A172 (cell line): Measurements from ENCODE around the gene IGF2BP2.

- RAMPAGE, long total RNA, result no peak
These were observed 5.8 kb upstream of the TMEM41A start for GRCh38 chr3:185504558-185505046.

DNA sequence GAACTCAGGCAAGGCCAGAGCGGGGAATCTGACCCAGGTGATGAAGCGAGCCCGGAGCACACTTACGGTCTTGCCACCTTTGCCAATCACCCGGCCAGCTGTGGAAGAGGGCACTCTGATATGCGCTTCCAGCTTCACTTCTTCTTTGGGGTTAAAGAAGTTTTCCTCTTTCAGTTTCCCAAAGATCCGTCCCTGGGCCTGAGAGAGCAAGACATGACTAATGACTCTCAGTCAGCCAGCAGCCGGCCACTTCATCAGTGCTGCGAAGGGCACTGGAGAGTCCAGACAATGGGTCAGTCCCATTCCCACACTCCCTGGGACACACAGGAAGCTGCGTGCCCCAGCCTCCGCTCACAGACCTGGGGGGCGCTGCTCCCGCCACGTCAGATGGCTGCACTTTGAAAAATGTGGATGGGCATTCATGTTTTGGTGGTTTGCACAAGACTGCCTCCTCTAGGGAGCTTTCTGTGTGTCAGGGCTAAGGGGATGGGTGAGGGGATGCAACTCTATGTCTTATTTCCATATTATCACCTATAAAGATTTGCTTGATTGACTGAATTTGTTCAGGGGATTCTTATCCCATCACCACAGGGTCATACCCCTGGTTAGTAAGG lies 63.3 kb downstream of the SENP2 start:
- RAMPAGE, long total RNA, result no peak

DNA sequence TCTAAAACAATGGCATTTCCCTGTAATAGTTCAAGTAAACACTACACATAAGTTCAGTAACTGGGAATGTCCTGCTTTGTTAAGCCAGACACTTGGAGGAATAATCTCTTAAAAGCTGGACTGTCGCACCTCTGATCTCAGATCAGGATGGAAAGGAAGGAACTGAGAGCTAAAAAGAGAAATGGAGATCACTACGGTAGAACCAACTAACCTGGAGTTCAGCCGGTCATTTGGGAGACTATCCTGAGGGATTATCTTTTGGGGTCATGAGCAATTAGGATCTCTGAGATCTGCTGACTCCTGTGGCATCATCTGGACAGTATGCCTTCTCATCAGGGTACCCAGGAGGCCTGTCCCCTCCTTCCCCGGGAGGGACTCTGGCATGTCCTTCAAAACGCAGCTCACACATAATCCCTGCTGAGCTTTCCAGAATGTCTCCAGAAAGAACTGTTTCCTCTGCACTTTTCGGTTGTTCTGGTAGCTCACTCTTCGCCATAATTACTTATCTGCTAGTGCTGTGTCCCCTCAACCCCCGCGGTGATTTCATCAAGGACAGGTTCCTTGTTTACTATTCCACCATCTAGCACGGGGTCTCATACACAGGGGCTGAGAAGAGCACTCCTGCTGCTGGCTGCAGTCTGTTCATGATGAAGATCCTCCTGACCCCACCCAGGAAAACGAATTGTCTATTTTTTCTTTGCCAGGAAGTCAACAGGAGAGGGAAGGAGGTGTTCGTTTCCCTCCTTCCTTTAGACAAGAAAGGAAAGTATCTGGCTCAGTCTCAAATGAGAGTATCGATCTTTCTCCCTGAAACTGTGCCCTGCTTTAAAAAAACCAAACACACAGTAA lies 115.7 kb downstream of the SENP2 start:
- RAMPAGE, long total RNA, result no peak

DNA sequence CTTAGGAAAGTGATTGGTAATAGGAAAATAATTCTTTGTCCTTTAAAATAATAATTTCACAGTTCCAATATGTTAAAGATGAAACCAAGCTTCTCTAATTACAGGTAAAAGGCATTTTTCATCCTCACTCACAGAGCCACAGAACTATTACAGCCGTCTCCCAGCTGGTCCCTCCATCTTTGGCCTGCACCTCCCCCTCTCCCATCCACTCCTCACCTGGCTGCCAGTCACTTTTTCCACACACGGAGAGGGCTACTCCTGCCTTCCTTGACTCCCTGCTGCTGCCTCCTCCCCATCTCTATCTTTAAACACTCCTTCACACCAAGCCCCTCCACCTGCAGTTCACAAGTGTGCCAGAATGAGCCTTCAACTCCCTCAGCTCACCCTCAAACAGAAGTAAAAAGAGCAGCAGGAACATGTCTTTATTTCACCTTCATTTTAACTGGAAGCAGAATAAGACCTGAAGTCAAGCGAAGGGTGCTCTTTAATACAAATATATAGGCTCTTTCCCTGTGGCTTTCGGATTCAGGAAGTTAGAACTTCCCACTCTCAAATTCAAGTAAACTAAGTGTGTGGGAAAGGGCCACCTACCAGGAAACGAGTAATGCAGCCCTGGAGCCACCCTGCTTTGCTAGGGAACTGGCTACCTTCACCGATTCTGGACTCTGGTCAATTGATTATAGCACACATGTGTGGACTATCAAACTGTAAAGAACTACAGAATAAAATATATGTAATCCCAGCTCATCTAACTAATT lies 116.5 kb downstream of the SENP2 start:
- RAMPAGE, long total RNA, result no peak

- RAMPAGE, long total RNA, result no peak
These were observed 32.1 kb downstream of the IGF2BP2 start for GRCh38 chr3:185792530-185793308.

GRCh38 chr3:185824217-185825083 lies at the start of gene IGF2BP2:
IGF2BP2 (minus strand) TSS chr3:185825042.
- RAMPAGE, long total RNA, result no peak

- RAMPAGE, long total RNA, result no peak
These were observed 12.0 kb downstream of the TRA2B start for GRCh38 chr3:185925610-185926329.

DNA sequence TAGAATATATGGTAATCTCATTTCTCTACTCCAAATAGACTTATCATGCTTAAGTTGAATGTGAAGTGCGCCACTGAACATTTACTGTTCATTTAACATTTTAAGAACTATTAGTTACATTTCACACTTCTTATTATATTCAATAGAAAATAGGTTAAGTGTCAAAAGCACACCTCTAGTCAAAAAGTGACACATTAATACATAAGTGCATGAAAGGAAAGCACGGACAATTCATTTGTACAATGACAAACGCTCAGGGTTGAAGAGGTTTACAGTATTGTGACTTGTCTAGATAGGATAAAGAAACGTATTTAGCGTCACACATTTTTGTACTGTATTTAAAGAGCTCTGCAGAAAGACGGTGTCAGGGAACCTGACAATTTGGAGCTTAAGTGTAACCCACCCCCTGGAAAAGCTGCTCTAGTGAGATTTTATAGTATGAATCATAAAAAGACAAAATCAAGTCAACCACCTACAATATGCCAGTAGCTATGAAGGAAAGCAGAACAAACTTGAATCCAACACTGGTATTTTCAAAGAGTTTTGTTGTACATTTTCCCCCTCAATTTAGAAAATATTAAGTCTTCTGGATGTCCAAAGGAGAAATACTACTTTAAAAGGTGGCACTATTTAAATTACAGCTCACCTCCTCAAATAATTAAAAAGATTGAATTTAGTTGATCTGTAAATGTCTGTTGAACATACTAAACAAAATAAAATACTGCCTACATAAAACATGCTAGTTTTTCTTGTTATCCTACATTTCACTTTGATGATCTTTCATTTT lies 5.6 kb downstream of the TRA2B start:
- RAMPAGE, long total RNA, result no peak

DNA sequence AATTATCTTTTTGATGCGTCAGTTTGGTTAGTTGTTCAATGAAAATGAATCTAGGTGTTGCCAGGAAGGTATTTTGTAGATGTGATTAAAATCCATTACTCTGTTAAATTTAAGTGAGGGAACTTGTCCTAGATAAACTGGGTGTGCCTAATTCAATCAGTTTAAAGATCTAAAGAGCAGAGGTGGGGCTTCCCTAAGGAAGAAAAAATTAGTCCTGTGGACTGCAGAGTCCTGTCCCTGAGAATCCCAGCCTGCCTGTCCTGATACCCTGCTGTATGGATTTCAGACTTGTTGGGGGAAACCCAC lies 13.1 kb upstream of the TRA2B start:
- RAMPAGE, long total RNA, result no peak

- RAMPAGE, long total RNA, result no peak
These were observed 1.3 kb downstream of the DGKG start for GRCh38 chr3:186360714-186361228.

GRCh38 chr3:186427490-186428076 lies 65.5 kb upstream of the DGKG start:
- RAMPAGE, long total RNA, result no peak

GRCh38 chr3:186493522-186494309 lies 50.5 kb downstream of the CRYGS start:
- RAMPAGE, long total RNA, result no peak

GRCh38 chr3:186619870-186620490 lies 7.1 kb downstream of the AHSG start:
- RAMPAGE, long total RNA, result no peak

DNA sequence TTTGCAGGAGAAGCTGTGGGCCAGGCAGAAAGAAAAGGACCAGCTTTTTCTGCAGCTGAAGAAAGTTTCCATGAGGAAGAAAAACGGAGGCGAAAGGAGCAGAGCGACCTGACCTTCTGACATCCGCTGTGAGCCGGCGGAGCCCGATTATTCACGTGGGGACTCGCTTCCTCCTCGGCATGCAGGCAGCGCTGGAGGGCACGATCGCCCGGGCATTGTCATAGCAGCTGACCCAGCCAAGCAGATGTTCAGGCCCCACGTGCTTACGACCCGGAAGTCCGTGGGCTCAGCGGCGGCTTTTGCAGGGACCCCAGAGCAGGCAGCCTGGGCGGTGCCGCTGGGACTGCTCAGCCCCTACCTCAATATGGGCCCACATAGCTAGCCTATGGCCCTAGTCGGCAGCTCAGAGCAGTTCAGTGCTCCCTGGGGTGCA lies 10.6 kb upstream of the EIF4A2 start:
- RAMPAGE, long total RNA, result no peak

GRCh38 chr3:186908786-186909543 lies 21.4 kb upstream of the ST6GAL1 start:
- RAMPAGE, long total RNA, result no peak

DNA sequence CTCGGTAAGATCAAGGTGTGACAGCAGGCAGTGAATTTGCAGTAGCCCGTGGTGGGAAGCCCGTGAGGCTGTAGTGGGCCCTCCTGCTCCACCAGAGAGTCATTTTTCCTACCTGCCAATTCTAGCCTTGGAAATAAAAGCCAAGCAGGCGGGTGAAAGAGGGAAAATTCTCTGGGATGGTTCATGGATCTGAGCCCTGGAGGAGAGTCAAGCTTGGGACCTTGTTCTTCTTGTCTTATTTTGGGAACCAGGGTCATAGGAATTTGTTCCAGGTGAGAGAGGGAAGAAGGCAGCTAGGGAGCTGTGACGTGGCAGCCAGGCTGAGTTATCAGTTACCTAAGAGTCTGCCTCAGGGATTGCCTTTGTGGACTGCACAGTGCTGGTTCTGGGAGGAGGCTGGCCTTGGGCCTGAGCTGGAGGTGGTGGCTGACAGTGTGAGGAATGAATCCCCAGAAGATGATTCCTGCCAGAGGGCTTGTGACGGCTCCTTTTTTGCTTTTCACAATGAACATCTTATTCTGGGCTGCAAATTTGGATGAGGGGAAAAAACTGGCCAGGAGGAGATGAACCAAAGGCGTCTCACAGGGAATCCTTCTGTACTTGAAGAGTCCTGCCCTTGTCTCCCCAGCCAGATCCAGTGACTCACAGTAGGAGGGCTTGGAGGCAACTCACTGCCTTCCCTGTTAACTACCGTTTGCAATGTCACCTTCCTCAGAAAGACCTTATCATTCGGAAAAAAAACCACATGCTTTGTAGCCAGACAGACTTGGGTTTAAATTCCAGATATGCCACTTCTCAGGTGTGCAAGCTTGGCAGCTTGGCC lies 18.9 kb downstream of the ST6GAL1 start:
- RAMPAGE, long total RNA, result no peak

GRCh38 chr3:187100892-187101557 lies 38.3 kb downstream of the RPL39L start:
- RAMPAGE, long total RNA, result no peak

- RAMPAGE, long total RNA, result no peak
These were observed 27.5 kb downstream of the MASP1 start for GRCh38 chr3:187263903-187264503.

- RAMPAGE, long total RNA, result no peak
These were observed 26.1 kb downstream of the MASP1 start for GRCh38 chr3:187265488-187265874.

DNA sequence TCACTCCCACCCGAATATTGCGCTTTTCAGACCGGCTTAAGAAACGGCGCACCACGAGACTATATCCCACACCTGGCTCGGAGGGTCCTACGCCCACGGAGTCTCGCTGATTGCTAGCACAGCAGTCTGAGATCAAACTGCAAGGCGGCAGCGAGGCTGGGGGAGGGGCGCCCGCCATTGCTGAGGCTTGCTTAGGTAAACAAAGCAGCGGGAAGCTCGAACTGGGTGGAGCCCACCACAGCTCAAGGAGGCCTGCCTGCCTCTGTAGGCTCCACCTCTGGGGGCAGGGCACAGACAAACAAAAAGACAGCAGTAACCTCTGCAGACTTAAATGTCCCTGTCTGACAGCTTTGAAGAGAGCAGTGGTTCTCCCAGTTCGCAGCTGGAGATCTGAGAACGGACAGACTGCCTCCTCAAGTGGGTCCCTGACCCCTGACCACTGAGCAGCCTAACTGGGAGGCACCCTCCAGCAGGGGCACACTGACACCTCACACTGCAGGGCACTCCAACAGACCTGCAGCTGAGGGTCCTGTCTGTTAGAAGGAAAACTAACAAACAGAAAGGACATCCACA lies 44.3 kb downstream of the RTP4 start:
- RAMPAGE, long total RNA, result no peak